Measurements from ENCODE around the genes CLNK and FAM200B.

DNA sequence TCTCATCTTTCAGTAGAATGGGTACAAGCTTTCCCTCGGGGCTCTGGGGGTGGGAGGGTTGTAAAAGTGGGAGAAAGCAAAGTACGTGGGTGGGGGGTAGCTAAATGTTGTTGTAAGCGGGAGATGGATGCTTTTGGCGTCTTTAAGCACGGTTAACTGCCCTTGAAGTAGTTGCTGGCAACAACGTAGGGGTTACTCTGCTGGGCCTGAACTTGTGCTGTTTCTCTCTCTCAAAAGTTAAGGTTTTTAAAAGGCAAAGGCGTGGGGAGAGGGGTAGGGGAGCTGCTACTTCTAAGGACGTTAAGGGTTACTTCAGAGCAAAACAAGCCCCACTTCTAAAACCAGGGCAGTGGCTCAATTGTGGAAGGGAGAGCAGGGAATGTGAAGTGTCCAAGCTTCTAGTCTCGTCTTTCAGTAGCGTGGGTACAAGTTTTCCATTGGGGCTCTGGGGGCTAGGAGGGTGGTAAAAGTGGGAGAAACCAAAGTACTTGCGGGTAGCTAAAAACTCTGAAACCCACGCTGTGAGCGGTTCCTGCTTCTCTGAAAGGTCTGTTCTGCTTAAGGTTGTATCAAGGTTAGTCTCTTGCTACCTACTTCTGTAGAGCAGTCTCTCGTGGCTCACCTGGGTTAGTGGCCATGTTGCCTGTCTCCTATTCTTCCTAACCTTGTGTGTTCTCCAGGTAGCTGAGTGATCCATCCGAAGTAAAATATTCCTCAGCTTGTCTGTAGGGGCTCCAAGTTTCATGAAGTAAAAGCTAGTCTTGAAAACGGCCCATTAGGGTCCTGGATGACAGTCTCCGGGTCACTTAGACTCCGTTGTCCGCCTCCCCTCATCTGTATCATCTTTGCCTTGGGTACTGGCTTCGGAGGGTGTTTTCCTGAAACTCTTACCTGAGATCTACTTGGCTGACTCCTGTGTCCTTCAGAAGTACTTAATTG, 1.7 kb upstream of the WDR1 start:
- PRO-cap: no peak

DNA sequence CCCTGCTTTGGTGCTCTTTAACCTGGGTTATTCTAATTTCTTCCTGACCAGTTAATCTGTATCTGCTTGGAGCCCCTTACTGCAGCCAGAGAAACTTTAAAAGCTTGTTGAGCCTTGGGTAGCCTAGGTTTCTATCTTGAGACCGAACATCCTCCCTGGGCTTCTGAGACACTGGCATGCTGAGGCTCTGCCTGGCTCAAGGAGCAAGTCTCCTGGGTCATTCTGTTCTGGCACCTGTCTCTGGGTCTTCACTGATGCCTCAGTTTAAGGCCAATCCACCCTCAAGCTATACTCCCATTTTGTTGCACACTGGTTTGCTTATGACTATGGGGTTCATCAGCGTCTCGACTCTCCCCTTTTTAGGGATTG, 3.8 kb upstream of the WDR1 start:
- PRO-cap: no peak

GRCh38 chr4:10684679-10685149, at the start of gene CLNK:
Gene CLNK, minus strand, starts transcription at chr4:10684768.
- PRO-cap: no peak

DNA sequence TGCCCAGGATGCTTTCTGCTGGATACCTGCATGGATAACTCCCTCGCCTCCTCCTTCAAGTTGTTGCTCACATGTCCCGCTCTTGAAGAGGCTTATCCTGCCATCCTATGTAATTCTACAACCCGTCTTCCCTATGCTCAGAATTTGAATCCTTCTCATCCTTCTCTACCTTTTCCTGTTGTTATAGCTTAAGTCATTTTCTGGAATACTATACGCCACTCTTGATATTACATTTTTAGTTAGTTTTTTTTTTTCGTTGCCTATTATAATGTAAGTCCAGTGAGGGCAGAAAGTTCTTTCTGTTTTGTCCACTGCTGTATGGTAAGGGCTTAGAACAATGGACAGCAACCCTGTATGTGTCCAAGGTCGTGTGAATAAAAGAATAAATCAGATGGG, 39.7 kb upstream of the CLNK start:
- PRO-cap: no peak

GRCh38 chr4:11149551-11150016, 279.1 kb downstream of the HS3ST1 start:
- PRO-cap: no peak

GRCh38 chr4:11368285-11368960, 60.3 kb downstream of the HS3ST1 start:
- PRO-cap: no peak

- PRO-cap: no peak
Observed at GRCh38 chr4:11420351-11420976, 8.2 kb downstream of the HS3ST1 start.

DNA sequence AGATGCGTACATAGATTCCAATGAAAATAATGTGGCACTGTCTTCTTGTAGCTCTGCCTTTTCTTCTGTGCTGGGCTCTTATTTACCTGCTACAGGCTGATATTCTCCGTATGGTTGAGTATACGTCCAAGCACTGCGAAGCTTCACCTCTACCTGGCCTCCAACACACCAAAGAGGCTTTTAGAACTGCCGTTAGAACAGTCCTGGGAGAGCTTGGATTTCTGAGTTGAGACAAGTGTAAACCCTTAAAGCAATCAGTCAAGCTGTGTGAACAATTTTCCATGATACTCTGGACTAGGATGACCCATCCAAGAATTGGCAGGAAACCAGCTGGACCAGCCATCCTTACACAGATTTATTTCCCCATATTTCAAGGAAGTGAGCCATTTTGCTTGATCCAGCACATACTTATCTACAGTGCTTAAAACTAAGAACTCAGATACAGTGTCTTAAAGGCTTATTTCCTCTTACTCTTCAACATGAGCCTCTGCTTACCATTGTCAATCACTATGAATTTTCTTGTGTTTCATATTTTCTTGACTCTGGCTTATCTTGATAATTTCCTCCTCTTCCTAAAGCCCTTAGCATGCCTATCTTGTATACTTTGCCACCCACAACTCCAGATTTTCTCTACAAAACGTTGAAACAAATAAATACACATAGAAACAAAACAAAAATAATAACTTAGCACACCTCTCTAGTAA, 340.8 kb upstream of the HS3ST1 start:
- PRO-cap: no peak

GRCh38 chr4:13546895-13548312, 3.1 kb upstream of the NKX3-2 start:
- PRO-cap: no peak

GRCh38 chr4:13604630-13605223, 22.8 kb downstream of the BOD1L1 start:
- PRO-cap: no peak

DNA sequence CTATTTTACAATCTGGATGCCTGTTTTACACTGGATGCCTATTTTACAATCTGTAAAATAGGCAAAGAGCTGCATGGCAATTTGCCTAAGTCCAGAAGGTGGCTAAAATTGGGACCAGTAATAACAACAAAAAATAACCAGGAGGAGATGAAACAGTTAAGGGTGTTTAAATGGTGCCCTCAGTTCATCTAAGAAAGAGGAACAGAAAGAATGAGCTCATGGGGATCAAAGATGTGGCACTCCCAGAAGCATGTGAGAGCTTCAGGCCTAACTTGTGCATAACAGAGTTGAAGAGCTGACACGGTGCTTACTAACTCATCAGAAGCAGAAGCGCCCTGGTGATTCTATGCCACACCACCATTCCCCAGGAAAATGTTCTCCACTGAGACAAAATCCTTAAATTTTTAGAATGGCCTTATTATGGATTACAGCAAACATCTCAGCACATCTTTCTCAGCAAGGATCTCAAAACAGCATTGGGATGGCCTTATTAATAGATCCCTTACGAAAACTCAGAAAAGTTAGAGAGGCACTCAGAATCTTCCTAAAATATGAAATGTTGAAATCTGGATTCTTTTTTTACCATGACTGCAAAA, 538.1 kb upstream of the BOD1L1 start:
- PRO-cap: no peak

DNA sequence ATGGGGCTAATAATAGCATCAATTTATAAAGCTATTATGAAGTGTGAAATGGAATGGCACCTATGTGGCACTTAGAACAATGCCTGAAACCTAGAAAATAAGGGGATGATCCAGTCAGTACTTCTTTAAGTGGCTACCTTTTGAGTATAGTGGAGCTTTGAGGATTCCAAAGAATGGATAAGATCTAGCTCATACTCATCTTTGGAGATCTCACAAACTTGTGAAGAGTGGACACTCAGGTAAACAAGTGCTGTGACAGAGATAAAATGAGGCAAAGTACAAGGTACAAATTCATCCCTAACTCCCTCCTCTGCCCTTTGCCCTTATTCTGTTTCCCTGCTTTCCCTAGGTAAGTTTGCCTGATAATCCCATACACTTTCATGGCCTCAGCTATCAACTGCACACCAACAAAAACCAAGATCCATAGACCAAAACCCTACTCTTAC, 16.5 kb upstream of the CPEB2 start:
- PRO-cap: no peak

- PRO-cap: no peak
Observed at GRCh38 chr4:15007008-15007840, 4.9 kb downstream of the CPEB2 start.

GRCh38 chr4:15060784-15061875, 58.8 kb downstream of the CPEB2 start:
- PRO-cap: no peak

DNA sequence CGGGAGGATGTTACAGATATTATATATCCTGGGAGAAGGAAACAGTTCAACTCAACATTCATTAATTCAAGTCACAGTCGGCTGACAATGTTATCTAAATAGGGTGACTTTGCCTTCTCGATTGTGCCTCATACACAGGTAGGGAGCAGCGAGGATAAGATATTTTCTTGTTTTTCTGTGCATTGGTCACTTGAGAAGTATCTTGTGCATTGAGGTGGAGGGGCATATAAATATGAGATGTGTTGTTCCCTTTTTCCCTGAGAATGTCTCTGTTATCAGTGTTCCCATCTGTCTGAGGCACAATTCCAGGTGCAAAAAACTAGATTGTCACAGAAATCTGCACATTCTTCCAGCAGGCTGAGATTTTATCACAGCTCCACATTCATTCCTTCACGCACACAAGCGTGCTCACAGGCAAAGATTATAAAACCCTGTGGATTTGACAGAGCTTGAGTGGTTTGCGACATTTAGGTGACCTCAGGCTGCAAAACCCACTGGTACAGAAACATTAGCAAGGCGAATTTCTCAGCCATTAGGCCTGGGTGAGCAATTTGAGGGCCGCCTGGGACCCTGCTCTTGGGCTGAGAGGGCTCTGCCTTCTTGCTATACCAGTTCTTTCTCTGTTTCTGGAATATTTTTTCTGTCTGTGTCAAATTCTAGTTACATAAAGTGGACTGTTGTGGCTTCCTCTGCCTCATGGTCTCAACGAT, 86.9 kb upstream of the C1QTNF7 start:
- PRO-cap: no peak

DNA sequence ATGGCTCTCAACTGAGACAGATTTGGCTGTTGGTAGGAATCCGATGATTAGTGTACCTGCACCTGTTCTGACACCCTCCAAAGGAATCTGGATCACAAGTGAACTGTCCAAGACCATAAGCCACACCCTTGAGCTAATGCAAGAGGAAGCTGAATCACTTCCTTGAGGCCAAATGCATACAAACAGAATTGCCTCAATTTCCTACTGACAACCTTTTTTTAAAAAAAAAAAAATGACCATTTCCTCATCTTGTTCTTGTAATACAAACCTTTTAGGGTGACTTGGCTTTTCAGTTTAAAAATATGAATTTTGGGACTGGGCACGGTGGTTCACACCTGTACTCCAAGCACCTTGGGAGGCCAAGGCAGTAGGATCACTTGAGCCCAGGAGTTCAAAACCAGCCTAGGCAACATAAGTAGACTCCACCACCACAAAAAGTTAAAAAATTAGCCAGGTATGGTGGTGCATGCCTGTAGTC, 10.7 kb upstream of the FBXL5 start:
- PRO-cap: no peak

DNA sequence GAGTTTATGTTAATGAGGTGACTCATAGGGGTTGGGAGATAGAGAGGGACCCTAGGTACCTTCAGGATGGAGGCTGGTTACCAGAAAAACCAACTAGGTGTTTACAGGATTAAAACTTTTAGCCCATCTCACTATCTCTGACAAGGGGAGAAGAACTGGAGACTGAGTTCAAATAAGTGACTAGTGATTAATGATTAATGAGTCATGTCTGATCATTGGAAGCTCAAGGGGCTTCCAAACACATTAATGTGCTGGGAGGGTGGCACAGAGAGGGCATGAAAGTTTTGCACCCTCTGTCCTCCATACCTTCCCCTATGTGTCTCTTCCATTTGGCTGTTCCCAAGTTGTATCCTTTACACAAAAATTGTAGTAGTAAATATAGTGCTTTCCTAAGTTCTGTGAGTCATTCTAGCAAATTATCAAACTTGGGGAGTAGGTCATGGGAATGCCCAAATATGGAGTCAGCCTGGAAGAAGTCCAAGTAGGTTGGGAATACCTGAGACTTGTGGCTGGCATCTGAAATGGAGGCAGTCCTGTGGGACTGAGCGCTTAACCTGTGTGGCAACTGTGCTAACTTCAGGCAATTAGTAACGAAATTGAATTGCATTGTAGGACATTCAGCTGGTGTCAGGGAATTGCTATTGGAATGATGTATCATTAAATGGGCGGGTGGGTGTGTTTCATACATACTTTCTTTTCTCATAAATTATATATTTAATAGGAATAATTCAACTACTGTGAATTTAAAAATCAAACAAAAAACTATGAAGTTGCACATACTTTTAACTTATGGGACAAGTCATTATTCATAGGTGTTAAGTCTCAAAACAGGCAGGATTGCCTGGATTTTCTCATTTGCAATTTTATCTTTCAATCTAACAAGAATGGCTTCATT, 4.0 kb upstream of the FAM200B start:
- PRO-cap: no peak

GRCh38 chr4:15680968-15681912, at the start of gene FAM200B:
Gene FAM200B, plus strand, starts transcription at chr4:15681827.
- PRO-cap: bidirectional peak, plus-strand start at chr4:15681822, minus-strand start at chr4:15681528

GRCh38 chr4:15779363-15779698, 1.2 kb downstream of the CD38 start:
- PRO-cap: no peak

- PRO-cap: no peak
Observed at GRCh38 chr4:15936449-15937009, 2.0 kb downstream of the FGFBP1 start.

All from LUHMES (cell line).